ENCODE results near the gene SLC2A2.

- PRO-cap, result no peak
- RAMPAGE, long total RNA, 4 experiments, result no peak in any of the 4 experiments
Measured at GRCh38 chr3:170045590-170045889, 7.7 kb downstream of the GPR160 start.

DNA sequence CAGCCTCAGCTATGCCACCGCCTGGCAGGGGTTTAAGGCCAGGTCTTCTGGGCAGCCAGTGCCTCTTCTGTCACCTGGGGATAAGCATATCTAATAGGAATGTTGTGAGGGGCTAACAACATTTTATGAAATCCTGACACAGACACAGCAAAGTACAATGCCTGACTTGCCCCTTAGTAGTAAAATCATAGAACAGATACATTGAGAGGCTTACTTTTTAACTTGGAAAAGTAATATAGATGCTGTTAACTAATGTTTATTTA is 8.6 kb downstream of the GPR160 start:
- PRO-cap, result no peak
- RAMPAGE, long total RNA, 4 experiments, result no peak in any of the 4 experiments

DNA sequence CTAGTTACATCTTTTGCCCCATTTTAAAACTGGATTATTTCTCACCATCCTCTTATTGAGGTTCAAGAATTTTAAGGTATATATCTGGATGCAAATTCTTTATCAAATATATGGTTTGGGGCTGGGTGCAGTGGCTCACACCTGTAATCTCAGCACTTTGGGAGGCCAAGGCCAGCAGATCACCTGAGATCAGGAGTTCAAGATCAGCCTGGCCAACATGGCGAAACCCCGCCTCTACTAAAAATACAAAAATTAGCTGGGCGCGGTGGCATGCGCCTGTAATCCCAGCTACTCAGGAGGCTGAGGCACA is 13.5 kb downstream of the GPR160 start:
- PRO-cap, result no peak
- RAMPAGE, long total RNA, 4 experiments, result no peak in any of the 4 experiments

- PRO-cap, result no peak
- RAMPAGE, long total RNA, 4 experiments, result no peak in any of the 4 experiments
Measured at GRCh38 chr3:170421017-170421679, 2.5 kb downstream of the CLDN11 start.

DNA sequence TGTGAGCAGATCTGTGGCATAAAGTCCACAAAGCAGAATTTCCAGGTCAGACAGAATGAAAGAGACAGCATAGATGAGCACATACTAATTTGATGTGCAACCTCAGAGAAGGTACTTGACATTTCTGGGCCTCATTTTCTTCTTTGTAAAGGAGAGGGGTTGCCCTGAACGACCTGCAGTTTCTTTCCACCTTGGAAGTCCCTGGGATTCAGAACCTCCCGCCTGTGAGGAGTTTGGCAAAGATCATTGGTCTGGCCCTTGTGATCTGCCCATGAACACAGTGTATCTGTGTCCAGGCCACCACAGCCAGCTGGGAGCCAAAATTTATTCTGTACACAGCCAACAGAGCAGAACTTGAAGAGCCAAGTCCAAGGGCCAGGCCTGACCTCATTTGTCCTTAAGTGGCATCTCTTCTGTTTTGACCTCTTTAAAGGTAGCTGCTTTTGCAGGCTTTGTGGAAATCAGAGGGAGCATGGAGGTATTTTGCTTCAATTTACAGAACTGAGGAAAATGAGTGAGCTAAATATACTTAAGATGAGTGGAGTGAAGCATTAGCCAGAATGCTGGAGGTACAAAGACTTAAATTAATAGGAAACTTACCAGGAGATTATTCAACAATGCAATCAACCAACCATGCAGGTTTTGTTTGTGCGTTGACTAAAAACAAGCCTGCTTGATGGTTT is 57.3 kb upstream of the SLC7A14 start:
- PRO-cap, result no peak
- RAMPAGE, long total RNA, 4 experiments, result no peak in any of the 4 experiments

DNA sequence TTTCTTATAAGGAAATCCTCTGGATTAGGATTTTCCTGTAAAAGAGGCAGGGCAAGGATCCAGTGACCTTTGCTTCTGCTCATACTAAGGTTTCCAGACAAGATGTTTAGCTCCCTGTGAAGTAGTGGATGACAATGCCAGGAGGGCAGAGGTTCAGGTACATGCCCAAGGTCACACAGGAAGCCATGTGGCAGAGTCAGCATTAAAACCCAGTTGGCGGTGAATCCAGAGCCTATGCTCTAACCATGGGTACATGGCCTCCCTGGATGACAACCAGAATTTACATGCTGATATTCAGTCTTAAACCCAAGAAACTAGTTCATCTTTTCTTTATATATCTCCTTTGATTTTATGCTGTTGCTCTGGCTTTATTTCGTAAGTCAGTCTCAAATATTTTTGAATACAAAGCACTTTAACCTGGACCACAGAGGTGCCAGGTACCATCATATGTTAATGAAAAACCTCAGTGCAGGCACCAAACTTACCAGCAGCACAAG is 27.9 kb downstream of the SLC2A2 start:
- PRO-cap, result no peak
- RAMPAGE, long total RNA, 4 experiments, result no peak in any of the 4 experiments

GRCh38 chr3:171026381-171027294 is at the start of gene SLC2A2:
TSS of gene SLC2A2 (minus strand) at chr3:171026720.
- PRO-cap, result no peak
- RAMPAGE, long total RNA, 4 experiments, result no peak in any of the 4 experiments

- PRO-cap, result no peak
- RAMPAGE, long total RNA, 4 experiments, result no peak in any of the 4 experiments
Measured at GRCh38 chr3:171092423-171093176, 66.1 kb upstream of the SLC2A2 start.

- PRO-cap, result no peak
- RAMPAGE, long total RNA, 4 experiments, result no peak in any of the 4 experiments
Measured at GRCh38 chr3:171101422-171101983, 75.0 kb upstream of the SLC2A2 start.

DNA sequence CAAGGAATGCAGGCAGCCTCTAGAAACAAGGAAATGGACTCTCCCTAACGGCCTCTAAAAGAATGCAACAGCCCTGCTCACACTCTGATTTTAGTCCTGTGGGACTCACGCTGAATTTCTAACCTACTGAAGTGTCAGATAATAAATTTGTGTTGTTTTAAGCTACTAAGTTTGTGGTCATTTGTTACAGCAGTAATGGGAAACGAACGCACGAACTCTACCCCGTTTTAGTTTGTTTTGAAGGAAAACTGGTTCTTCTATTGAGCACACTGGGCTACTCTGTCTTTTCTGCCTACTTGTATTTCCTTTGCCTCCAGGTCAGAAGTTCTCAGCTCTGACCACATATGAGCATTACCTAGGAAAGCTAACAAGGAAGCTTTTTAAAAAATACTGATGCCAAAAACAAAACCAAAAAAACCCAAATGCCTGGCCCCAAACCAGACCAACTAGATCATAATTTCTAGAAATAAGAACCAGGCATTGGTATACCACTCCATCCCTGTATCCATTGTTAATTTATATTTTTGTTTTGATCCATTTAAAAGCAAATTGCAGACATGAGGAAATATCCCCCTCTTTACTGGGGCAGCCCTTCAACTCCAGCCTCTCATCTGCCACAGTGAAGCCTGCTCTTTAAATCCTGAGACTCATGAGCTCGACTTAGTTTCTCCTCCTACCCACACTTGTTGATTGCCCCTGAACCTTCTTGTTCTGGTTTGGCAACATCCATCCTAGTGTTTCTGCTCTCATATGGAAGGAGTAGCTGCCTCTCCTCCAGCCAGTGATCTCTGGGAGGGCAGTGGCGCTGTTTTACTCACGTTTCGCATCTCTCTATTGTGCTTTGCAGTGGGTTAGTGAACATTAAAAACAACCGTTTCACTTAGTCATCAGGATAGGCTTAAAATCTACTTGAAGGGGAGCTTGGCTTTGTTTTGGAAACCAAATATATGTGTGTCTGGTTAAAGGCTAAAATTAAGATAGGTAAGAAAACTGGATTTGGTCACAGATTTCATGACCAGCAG is 156.8 kb upstream of the TNIK start:
- PRO-cap, result no peak
- RAMPAGE, long total RNA, 4 experiments, result no peak in any of the 4 experiments

DNA sequence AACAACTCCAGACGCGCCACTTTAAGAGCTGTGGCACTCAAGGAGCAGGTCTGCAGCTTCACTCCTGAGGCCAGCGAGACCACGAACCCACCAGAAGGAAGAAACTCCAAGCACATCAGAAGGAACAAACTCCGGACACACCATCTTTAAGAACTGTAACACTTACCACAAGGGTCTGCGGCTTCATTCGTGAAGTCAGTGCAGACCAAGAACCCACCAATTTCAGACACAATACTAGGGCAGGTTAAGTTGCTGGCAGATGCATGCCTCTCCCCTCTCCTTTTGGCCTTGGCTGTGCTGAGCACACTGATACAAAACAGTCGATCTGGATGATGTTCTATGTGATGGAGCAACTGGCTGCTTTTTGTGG is 63.3 kb downstream of the PLD1 start:
- PRO-cap, result no peak
- RAMPAGE, long total RNA, 4 experiments, result no peak in any of the 4 experiments

DNA sequence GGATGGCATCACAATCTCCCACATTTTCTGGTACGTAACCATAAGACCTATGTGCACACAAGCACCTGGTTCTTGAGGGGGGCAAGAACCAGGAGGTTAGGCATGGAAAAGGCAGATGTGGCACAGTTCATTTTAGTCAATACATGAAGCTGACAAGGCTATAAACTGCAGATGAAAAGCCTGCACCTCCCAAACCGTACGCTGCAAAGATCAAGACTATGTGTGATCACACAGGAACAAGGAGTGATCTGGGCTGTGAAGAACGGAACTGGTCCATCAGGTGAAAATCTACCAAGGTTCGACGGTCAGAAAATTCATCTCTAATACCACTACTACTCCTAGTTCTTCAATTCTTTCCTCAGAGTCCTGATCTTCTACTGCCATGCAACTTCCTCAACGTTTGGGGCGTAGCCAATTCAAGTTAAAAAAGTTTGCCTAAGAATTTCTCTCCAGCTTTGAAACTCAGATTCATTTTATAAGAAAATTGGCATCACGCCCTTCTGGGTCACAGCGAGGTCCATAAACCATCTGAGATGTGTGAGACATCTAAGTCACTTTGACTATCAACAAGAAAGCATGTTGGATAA is 41.9 kb downstream of the PLD1 start:
- PRO-cap, result no peak
- RAMPAGE, long total RNA, 4 experiments, result no peak in any of the 4 experiments

GRCh38 chr3:171975359-171975791 is 64.0 kb upstream of the FNDC3B start:
- PRO-cap, result no peak
- RAMPAGE, long total RNA, 4 experiments, result no peak in any of the 4 experiments

GRCh38 chr3:172070029-172070886 is 30.9 kb downstream of the FNDC3B start:
- PRO-cap, result no peak
- RAMPAGE, long total RNA, 4 experiments, result no peak in any of the 4 experiments

- PRO-cap, result no peak
- RAMPAGE, long total RNA, 4 experiments, result no peak in any of the 4 experiments
Measured at GRCh38 chr3:172079182-172079592, 39.8 kb downstream of the FNDC3B start.

- PRO-cap, result no peak
- RAMPAGE, long total RNA, 4 experiments, result no peak in any of the 4 experiments
Measured at GRCh38 chr3:172096869-172097455, 57.6 kb downstream of the FNDC3B start.

GRCh38 chr3:172261695-172262460 is 186.4 kb downstream of the GHSR start:
- PRO-cap, result no peak
- RAMPAGE, long total RNA, 4 experiments, result no peak in any of the 4 experiments

- PRO-cap, result no peak
- RAMPAGE, long total RNA, 4 experiments, result no peak in any of the 4 experiments
Measured at GRCh38 chr3:172367356-172368129, 80.7 kb downstream of the GHSR start.

- PRO-cap, result no peak
- RAMPAGE, long total RNA, 4 experiments, result no peak in any of the 4 experiments
Measured at GRCh38 chr3:172557440-172558442, 34.5 kb upstream of the TNFSF10 start.

GRCh38 chr3:172586366-172586904 is 63.2 kb upstream of the TNFSF10 start:
- PRO-cap, result no peak
- RAMPAGE, long total RNA, 4 experiments, result no peak in any of the 4 experiments